Daoy (cell line): ENCODE measurements around a stretch of chr10.

GRCh38 chr10:60172301-60172990 lies 217.2 kb downstream of the ANK3 start:
- RAMPAGE, long total RNA, result no peak

DNA sequence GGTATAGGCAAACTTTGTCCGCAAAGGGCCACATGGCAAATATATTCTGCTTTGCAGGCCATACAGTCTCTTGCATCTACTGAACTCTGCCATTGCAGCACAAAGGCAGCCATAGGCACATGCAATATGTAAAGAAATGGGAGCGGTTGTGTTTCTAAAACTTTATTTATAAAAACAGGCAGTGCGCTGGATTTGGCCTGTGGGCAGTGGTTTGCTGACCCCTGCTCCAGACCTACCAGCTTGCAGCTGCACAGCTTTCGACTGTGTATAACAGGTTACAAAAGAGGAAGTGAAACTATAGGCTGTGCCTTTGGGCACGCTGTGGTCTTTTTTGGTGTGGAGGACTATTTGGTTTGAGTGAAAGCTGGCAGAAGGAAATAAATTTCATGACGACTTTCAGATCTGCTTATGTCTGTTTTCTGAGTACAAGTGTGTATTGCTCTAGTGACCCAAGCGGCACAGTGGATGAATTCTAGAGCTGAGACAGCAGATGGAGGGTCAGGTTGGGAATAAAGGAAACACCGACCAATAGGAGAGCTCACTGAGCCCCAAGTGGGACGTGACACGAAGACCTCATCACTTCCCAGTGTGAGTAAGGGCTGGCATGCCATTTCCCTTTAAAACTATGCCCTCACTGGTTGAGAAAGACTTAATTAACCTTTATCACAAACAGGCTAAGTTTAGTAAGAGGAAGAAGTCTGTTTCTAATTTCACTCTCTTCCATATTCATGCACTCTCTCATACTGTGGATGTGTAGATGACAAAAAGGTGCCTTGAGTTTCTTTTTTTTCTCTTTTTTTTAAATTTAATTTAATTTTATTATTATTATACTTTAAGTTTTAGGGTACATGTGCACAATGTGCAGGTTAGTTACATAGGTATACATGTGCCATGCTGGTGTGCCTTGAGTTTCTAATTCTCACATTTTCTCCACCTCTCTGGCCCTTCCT lies 152.6 kb downstream of the ANK3 start:
- RAMPAGE, long total RNA, result no peak

GRCh38 chr10:60299878-60300914 lies 89.5 kb downstream of the ANK3 start:
- RAMPAGE, long total RNA, result no peak

DNA sequence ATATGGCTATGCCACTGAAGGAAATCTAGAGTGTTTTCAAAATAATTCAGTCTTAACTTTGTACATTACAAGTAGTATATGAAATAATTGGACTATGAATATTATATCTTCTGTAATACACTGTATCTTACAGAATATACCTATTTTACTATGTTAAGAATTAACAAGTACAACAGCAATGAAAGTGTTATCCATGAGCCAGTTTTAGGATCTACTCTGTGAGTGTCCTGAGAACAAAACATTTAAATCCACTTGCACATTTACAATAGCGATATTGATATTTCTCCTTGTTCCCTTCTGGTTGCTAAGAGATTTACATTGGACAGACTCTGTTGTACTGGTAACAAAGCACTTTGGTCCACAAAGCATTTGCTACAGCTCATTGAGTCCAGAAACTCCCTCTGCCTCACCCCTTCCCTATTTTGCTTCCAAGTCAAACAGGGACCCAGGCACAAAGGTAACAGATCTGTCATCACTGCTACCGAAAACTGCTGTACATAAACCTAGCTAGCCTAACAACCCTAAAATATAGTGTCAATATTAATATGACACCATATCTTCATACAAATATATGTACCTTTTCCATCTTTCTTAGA lies 2.2 kb downstream of the ANK3 start:
- RAMPAGE, long total RNA, result no peak

DNA sequence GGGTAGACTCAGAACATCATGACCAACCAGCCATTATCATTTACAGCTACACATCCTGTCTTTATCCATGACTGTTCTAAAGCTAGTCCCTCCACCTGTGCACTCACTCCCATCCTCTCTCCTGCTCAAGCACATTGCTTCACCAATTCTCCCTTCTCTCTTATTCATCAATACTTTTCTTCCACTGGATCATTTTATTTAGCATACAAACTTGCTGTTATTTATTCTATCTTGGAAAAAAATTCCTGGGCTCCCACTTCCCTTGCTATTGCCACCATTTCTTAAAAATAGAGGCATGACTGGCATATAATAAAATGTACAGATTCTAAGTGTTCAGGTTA lies 100.8 kb upstream of the ANK3 start:
- RAMPAGE, long total RNA, result no peak

GRCh38 chr10:60572290-60573231 lies 182.9 kb upstream of the ANK3 start:
- RAMPAGE, long total RNA, result no peak

GRCh38 chr10:60594234-60594564 lies 184.1 kb upstream of the CDK1 start:
- RAMPAGE, long total RNA, result no peak

GRCh38 chr10:60680924-60682069 lies 97.0 kb upstream of the CDK1 start:
- RAMPAGE, long total RNA, result no peak

GRCh38 chr10:60727957-60728751 lies 50.1 kb upstream of the CDK1 start:
- RAMPAGE, long total RNA, result no peak

DNA sequence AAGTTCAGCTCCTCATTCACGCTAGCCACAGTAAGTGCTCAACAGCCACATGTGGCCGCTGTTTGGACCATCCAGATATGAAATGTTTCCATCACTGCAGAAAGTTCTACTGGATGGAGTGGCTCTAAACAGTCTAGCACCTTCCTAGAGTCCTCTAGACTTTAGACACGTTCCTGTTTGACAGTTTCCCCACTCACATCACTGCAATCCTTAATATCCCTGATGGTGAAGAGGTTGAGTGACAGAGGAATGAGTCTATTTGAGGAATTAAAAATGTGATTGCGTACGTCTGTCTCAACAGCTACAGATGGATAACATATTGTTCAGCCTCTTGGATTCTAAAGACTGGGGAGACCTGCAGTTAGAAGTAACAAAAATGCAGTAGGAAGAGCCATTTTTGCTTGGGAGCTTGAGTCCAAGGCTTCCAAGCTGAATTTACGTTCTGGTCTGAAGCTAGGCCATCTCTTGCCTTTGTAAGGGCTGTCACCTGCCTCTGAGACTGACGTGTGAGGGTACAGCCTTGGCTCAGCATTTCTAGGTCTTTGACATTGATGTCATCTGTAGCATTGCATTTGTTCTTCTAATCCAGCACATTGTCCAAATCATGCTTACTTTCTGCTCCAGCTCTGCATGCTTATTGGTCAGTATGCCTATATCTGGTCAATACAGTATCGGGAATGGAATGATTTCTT lies 68.5 kb downstream of the RHOBTB1 start:
- RAMPAGE, long total RNA, result no peak

GRCh38 chr10:60906325-60906759 lies 37.6 kb downstream of the RHOBTB1 start:
- RAMPAGE, long total RNA, result no peak

DNA sequence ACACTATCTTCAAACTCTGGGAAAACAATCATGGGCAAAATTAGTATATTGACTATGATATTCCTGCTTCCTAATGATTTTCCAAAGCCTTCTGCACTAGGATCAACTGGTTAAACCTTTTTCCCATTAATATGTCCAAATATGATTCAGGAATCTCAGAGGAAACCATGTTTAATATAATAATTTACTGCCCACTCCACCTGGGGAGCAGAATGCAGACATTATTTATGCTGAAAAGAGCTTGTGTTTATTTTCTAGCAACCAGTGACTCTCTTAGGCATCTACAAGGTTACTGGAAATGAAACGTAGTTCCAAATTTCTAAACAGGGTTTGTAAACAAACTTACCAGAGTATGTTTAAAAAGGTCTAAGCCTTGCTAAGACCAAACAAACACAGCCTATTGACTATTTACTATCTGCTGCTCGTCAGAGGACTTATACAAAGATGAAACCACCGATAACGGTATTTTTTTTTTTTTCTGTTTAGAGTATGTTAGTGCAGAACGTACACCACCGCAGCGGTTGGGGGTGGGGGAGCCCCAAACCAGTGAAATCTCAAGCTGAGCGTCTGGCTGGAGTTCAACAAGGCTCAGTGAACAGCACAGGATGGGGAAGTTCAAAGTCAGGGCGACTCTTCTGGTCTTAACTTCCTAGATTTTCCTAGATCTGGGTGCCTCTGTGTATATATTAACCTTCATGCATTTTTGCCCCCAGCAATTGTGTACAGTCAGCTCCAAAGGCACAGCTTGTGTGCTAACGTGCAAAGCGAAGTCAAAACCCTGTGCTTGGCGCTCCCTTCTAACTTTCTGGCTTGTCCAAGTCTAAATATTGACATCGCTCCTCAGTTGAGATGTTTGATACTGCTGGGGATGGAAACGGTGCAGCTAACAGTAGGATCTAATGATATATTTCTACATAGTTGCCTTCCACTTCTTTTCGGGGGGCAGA lies 1.3 kb downstream of the RHOBTB1 start:
- RAMPAGE, long total RNA, result no peak

- RAMPAGE, long total RNA, result no peak
These were observed 220.6 kb upstream of the RHOBTB1 start for GRCh38 chr10:61164378-61165127.

GRCh38 chr10:61765128-61766038 lies 102.7 kb downstream of the CABCOCO1 start:
- RAMPAGE, long total RNA, result no peak

DNA sequence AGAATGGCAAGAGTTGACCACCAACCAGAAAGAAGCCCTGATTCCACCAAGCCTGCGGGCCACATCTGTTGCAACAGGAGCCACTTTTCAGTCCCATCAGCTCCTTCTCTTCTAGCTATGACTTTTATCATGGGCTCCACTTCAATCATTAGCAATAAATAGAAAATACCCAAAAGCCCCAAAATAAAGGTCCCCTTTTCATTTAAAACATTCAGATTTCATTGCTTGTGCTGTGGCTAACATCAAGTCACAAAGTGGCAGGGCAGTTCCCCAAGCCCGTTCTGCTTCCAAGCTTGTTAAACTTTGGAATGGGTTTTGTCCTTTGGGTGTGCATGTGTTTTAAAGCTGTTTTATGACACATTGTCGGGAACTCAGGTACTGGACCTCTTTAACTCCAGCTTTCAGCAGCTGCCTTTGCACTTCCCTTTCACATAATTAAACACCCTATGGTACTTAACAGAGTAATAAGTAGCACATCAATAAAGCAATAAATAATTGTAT lies 56.4 kb upstream of the ARID5B start:
- RAMPAGE, long total RNA, result no peak

- RAMPAGE, long total RNA, result no peak
These were observed 118.0 kb downstream of the ARID5B start for GRCh38 chr10:62019441-62019962.

DNA sequence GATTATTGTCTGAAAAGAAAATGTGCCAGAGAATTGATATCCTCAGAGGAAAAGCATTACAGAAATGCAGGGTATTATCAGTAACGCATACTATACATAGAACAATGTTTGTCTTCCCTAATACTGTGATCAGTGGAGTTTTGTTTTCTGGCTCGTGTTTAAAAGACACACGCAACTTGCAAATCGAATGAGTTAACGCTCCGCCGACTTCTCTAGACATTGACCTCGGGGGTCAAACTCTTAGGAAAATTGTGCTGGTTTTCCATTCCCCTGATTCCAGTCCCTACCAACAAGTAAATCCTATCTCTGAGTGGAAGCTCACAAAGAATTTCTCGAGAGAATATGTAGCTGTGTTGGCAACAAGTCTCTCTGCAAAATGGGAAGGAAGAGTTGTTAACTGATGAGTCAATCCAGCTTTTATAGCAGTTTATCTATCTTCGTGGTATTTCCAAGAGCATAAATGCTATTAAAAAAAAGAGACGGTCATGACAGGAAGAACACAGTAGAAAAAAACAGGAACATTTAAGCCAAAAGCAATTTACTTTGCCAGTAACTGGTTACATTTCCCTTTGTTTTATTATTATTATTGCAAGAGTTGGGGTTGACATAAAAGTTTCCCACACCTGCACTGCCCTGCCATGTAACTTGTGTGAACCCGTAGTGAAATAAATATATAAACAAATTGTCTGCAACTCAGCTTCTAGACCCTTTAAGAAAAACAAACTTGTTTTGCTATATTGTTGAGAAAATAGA lies 144.4 kb downstream of the ARID5B start:
- RAMPAGE, long total RNA, result no peak

DNA sequence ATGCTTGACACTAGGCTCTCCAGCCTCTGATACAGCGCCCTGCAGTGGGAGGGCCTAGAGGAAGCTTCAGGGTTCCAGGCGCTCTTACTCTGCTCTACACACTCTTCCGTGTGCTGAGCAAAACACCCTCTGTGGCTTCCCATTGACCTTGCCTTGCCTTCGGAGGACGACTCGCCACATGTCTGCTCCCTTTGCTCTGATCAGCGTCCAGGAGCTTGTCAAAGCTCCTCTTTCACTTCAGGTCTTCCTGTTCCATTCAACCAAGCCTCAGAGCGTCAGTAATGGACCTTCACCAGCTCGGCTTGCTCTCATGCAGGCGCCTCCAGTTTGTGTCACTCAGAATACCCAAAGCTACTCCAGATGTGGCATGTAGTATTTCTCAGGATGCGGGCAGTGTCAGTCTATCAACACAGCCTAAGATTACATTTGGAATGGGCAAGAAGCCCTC lies 173.9 kb downstream of the ARID5B start:
- RAMPAGE, long total RNA, result no peak

- RAMPAGE, long total RNA, result no peak
These were observed 177.1 kb downstream of the RTKN2 start for GRCh38 chr10:62091236-62092171.

DNA sequence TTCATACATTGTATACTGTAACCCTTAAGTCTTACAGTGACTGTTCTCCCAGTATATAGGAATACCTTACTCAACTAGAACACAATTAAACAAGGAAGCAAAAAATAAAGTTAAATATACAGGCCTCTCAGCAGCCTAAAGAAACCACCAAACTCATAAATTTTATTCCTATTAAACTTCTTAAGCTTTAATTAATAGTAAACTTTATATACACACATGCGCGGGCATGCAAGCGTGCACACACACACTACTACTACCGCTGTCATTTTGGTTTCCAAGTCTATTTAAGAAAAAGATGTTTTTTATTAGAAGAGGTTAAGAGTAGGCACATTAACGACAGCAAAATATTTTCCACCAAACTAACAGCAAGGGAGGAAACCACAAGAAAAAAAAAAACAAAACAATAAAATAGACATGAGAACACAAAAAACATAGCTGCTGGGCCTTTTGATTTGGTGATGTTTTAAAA lies 28.7 kb downstream of the RTKN2 start:
- RAMPAGE, long total RNA, result no peak